ENCODE results near the genes SLC1A1 and SPATA6L.

DNA sequence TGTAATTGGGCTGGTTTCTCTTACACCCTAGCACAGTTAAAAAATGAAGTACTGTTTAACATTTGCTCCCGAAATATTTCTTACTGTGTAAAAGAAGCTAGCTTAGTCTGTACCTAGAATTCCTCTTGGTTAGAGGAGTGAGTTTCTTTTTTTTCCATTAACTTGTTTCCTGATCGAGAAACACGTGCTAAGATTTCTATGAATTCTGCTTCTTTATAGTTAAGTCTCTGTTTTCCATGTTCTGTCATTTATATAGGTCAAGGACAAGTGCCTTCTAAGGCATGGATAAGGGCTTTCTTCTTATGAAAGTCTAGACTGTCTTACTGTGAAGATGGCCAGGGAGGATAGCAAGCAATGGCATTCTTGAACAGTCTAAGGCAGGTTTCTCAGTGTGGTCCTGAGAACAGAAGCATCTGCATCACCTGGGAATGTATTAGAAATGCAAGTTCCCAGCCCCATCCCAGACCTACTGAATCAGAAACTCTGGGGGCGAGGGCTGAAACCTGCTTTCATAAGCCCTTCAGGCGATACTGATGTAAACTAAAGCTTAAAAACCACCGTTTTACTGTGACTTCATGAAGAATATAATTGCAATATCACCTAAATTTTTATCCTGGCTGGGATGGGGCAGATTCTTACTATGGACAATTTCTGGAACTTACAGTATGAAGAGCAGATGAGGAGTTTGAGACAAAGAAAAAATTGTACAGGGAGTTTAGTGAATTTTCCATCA, 33.2 kb downstream of the VLDLR start:
- PRO-cap, 7 experiments, result no peak in any of the 7 experiments
- RAMPAGE, long total RNA, 2 experiments, result no peak in any of the 2 experiments

GRCh38 chr9:2663493-2664063, 42.0 kb downstream of the VLDLR start:
- PRO-cap, 7 experiments, result peak in 2 of 7 experiments; most common plus-strand start chr9:2663806 (in 2); most common minus-strand start chr9:2663601 (in 1)
- RAMPAGE, long total RNA, 2 experiments, result no peak in any of the 2 experiments

DNA sequence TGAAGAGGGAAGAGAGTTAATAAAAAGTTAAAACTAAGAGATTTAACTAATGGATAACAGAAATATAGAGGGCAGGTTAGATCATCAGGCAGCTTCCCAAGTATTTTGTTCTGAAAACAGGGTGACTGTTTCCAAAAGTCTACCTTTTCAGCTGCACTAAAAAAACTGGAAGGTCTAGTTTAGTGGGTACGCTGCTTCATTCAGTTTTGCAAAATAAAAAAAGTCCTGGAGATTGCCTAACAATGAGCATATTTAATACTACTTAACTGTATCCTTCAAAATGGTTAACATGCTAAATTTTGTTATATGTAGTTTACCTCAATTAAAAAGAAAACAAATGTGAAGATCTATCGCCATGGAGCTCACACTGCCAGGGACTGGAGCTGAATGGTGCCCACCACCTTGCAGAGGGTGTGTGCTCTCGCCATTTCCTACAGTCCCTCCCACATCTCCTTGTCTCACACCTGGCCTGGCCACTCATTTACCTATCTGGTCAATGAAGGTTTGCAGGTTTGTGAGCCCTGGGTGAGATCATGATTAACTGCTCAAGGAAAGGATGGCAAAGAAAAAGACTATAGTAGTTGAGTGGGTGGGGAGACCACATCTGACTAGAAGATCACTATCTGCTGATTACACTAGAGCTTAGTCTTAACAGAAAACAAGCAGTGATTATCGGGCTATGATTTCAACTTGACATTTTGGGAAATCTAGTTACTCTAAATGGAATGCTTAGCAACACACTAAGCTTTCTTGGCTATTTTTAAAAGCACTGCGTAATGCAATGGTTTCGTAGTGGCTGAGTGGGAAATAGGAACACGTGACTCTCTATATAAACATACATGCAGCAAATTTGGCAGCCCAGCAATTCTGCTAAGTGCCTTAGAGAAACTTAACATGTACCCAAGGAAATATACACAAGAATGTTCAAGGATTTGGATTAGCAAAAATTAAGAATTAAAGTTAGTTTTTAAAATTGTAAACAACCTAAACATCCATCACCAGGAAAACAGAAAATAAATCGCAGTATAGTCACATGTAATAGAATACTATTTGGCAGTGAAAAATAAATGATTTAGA, 27.4 kb downstream of the PUM3 start:
- PRO-cap, 7 experiments, result no peak in any of the 7 experiments
- RAMPAGE, long total RNA, 2 experiments, result no peak in any of the 2 experiments

DNA sequence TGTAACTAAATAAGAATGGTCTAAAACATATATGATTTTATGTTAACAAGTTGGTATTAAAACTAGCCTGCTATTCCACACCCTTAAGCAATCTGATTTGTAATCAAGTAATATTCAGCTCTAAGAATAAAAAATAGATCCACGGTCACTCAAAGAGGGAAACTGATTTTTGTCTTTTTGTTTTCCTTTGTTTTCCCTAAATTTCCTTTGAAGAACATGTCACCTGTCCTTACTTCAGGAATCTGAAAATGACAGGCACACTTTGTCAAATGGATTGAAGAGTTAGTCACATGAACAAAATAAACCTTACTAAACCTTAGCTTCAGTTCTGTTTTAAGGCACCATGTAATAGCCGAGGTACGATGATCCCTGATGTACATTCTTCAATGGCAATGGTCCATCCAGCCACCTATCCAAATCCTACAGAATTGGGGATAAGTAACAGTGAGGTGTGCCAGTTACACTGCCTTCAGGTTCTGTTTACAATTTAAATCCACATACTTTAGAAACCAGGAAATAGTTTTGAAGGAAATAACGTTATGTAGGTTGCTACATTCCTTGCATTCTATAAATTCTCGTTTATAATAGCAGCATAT, 302.2 kb downstream of the RFX3 start:
- PRO-cap, 7 experiments, result no peak in any of the 7 experiments
- RAMPAGE, long total RNA, 2 experiments, result start-site peak on the minus strand in 1 of 2 experiments, centred at position 240 of the sequence, 19 reads per replicate

- PRO-cap, 7 experiments, result no peak in any of the 7 experiments
- RAMPAGE, long total RNA, 2 experiments, result no peak in any of the 2 experiments
Observed at GRCh38 chr9:3721864-3722210, 196.0 kb upstream of the RFX3 start.

- PRO-cap, 7 experiments, result no peak in any of the 7 experiments
- RAMPAGE, long total RNA, 2 experiments, result no peak in any of the 2 experiments
Observed at GRCh38 chr9:4066367-4066702, 233.5 kb downstream of the GLIS3 start.

DNA sequence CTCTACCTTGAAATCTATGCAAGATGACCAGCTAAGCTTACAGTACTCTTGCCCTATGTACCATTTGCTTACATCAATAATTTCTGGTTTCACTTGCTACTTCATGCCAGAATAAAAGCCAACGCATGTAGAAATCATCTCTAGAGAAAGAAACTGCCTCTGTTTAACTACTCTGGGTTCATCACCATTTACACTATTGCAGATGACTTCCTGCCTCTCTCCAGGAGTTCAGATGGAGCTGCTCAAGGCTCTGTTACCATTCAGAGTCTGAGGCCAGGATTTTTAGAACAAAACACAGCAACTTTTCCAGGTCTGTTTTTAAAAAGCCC, 216.1 kb downstream of the GLIS3 start:
- PRO-cap, 7 experiments, result peak in 4 of 7 experiments; most common plus-strand start position 223 of the sequence (in 4)
- RAMPAGE, long total RNA, 2 experiments, result no peak in any of the 2 experiments

DNA sequence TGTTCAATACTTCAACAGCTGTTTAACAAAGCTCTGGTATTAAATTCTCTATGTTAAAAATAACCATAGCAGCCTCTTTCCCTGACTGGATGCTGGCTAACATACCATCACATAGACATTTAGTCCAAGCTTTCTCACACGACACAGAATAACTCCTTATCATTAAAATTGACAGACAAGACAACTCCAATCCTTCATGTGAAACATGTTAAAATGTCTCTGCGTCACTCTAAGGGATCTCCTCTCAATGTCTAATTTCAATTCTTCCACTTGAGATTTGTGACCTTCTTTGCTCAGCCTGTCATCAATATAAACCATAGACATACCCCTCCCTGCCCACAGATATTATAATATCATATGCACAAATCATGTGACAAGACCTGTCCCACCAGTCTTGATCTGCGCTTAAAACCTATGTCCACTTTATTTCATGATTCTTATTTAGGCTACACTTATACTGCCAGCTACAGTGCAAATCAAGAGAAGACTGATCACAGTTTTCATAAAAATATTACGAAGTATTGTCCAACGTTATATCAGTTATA, 30.8 kb downstream of the GLIS3 start:
- PRO-cap, 7 experiments, result no peak in any of the 7 experiments
- RAMPAGE, long total RNA, 2 experiments, result no peak in any of the 2 experiments

DNA sequence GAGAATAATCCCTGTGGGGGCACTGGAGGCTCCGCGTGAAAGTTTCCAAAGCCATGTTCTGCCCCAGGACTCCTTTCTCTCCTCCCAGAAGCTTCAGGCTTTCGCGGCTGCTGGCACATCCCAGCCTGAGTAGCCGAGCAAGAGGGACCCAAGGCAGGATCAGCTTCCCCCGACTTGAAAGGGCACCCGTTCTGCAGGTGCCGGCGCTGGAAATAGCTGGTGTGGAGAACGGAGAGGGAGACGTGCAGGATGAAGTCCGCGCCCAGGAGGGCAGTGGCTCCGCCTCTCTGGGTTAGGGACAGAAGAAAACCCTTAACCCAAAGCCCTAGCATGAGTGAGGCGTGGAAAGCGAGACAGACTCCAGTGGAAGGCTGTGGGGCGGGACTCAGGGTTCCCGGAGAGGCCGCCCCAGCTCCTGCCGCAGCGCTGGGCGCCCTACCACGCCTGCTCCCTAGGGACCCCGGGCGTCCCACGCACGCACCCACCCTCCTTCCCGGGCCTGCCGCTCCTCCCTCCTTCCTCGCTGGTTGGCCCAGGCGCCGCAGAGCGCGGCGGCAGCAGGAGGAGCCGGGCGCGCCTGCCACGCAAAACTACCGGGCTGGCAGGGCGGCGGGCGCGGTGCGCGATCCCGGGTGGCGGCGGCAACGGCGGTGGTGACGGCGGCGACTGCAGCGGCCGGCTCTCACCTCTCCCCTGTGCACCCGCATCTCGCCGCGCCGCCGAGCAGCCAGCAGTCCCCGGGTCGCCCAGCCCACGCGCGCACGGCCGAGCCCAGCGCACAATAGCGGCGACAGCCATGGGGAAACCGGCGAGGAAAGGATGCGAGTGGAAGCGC, at the start of gene SLC1A1:
TSS of gene SLC1A1 (plus strand) at position 585 of the 835 bp plus-strand sequence.
- PRO-cap, 7 experiments, result peak in 6 of 7 experiments; most common plus-strand start position 535 of the sequence (in 5); most common minus-strand start position 446 of the sequence (in 4)
- RAMPAGE, long total RNA, 2 experiments, result no peak in any of the 2 experiments

DNA sequence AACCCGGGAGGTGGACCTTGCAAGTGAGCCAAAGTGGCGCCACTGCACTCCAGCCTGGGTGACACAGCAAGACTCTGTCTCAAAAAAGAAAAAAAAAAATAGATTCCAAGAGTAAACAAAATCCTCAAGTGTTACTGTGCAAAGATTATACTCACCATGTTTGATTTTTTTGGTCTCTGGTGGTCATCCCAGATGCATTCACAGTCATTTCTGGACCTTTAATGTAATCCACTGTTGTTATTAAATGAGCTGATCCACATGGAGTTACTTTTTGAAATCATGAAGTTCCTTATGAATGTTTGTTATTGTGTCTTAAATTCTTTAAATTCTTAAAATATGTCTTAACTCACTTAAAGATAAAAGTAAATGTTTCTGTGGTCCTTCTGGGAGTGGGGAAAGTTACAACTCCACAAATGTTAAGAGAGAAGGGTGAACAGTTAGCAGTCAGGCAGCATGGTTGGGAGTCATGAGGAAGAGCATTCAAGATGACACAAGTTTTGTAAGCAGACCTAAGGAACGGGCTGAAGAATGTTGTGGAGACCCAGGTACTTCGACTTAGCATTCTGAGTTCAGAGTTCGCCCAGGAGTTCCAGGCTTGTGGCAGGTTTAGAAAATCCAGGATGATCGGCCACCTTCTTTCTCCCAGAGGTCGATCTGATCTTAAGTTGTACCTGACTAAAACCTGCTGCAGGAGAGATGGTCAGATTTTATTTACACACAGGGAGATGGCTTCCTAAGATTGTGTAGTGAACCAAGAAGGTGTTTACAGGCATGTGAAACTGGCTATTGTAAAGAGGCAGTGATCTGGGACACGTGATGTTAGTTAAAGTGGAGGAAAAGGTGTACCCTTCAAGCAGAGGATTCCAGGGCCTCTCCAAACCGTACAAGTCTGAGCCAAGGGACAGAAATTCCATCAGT, 17.1 kb downstream of the SLC1A1 start:
- PRO-cap, 7 experiments, result no peak in any of the 7 experiments
- RAMPAGE, long total RNA, 2 experiments, result no peak in any of the 2 experiments

DNA sequence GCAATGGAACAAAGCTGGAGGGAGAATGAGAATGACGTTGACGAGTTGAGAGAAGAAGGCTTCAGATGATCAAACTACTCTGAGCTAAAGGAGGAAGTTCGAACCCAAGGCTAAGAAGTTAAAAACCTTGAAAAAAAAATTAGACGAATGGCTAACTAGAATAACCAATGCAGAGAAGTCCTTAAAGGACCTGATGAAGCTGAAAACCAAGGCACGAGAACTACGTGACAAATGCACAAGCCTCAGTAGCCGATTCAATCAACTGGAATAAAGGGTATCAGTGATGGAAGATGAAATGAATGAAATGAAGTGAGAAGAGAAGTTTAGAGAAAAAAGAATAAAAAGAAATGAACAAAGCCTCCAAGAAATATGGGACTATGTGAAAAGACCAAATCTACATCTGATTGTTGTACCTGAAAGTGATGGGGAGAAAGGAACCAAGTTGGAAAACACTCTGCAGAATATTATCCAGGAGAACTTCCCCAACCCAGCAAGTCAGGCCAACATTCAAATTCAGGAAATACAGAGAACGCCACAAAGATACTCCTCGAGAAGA, 42.0 kb downstream of the SLC1A1 start:
- PRO-cap, 7 experiments, result no peak in any of the 7 experiments
- RAMPAGE, long total RNA, 2 experiments, result no peak in any of the 2 experiments

DNA sequence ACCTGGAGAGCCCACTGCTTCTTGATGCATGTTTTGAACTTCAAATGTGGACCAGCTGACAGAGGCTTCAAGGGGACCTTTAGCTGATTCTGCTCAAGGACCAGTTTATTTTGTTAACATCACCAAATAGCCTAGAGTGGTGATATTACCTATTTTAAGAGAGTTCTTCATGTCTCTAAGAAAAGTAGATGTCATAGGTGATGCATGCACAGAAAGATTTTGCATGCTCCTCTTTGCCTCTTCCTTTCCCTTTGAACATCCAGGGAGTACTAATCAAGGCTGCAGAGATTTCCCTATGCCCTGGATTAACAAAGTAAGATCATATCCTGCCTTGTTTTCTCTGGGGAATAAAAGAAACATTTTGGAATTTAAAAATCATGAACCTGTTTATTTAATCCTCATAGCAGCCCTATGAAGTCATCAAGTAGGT, 63.4 kb downstream of the SLC1A1 start:
- PRO-cap, 7 experiments, result peak in 1 of 7 experiments; most common minus-strand start position 271 of the sequence (in 1)
- RAMPAGE, long total RNA, 2 experiments, result no peak in any of the 2 experiments

GRCh38 chr9:4661360-4662073, 577 bp upstream of the PLPP6 start:
- PRO-cap, 7 experiments, result no peak in any of the 7 experiments
- RAMPAGE, long total RNA, 2 experiments, result no peak in any of the 2 experiments

- PRO-cap, 7 experiments, result peak in 7 of 7 experiments; most common plus-strand start chr9:4666460 (in 6); most common minus-strand start chr9:4666412 (in 3)
- RAMPAGE, long total RNA, 2 experiments, result start-site peak on the minus strand in 2 of 2 experiments, at chr9:4666353-4666423 at its widest, 25 to 221 reads per replicate
Observed at GRCh38 chr9:4665957-4666872, at the start of gene SPATA6L. Gene SPATA6L (minus strand): TSS chr9:4666480.

- PRO-cap, 7 experiments, result peak in 2 of 7 experiments; most common minus-strand start chr9:4667005 (in 2)
- RAMPAGE, long total RNA, 2 experiments, result no peak in any of the 2 experiments
Observed at GRCh38 chr9:4666915-4667305, 630 bp upstream of the SPATA6L start.

DNA sequence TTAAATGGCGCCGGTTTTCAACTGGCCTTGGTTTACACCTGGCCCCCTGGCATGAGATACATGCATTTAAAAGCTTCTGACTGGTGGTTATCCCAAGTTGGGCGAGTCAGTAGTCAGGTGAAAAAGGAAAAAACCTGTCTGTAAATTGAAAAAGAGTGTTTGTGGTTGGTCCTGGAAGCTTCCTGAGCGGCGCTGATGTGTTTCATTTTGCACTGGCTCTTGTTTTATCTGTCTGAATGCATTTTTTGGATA, 1.2 kb downstream of the RCL1 start:
- PRO-cap, 7 experiments, result no peak in any of the 7 experiments
- RAMPAGE, long total RNA, 2 experiments, result no peak in any of the 2 experiments

DNA sequence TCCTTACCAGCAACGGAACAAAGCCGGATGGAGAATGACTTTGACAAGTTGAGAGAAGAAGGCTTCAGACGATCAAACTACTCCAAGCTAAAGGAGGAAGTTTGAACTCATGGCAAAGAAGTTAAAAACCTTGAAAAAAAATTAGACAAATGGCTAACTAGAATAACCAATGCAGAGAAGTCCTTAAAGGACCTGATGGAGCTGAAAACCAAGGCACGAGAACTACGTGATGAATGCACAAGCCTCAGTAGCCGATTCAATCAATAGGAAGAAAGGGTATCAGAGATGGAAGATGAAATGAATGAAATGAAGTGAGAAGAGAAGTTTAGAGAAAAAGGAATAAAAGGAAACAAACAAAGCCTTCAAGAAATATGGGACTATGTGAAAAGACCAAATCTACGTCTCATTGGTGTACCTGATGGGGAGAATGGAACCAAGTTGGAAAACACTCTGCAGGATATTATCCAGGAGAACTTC, 47.8 kb downstream of the JAK2 start:
- PRO-cap, 7 experiments, result no peak in any of the 7 experiments
- RAMPAGE, long total RNA, 2 experiments, result no peak in any of the 2 experiments

GRCh38 chr9:5099880-5100357, 85.5 kb downstream of the INSL6 start:
- PRO-cap, 7 experiments, result no peak in any of the 7 experiments
- RAMPAGE, long total RNA, 2 experiments, result no peak in any of the 2 experiments

GRCh38 chr9:6068943-6069224, 53.5 kb upstream of the RANBP6 start:
- PRO-cap, 7 experiments, result no peak in any of the 7 experiments
- RAMPAGE, long total RNA, 2 experiments, result no peak in any of the 2 experiments

GRCh38 chr9:6395181-6395651, 17.8 kb upstream of the UHRF2 start:
- PRO-cap, 7 experiments, result no peak in any of the 7 experiments
- RAMPAGE, long total RNA, 2 experiments, result no peak in any of the 2 experiments